Peripheral blood mononuclear cell (primary cell): Measurements from ENCODE around the gene ATF1.

DNA sequence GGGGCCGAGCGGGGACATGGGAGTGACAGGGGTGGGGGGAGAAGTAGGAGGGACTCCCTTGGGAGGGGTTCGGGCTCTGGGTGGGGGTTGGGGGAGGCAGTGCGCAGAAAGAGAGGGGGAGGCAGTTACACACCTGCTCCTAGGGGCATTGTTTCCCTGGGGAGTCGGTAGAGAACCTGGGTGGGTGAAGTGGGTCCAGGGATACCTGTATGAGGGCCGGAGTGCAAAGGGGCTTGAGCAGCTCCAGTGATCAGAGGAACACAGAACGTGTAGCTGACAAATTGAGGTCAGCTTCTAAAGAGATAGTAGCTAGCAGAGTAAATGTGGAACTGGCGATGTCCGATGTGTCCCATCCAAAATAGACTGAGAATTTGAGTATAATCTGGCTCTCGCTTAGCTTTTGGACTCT lies 447 bp downstream of the SMARCD1 start:
- PRO-cap, 8 experiments = peak in 2 of 8 experiments; most common plus-strand start position 94 of the sequence (in 1)

- PRO-cap, 8 experiments = no peak in any of the 8 experiments
Observed at GRCh38 chr12:50249751-50250173, 33.6 kb downstream of the LIMA1 start.

- PRO-cap, 8 experiments = no peak in any of the 8 experiments
Observed at GRCh38 chr12:50304168-50304629, 20.9 kb upstream of the LIMA1 start.

DNA sequence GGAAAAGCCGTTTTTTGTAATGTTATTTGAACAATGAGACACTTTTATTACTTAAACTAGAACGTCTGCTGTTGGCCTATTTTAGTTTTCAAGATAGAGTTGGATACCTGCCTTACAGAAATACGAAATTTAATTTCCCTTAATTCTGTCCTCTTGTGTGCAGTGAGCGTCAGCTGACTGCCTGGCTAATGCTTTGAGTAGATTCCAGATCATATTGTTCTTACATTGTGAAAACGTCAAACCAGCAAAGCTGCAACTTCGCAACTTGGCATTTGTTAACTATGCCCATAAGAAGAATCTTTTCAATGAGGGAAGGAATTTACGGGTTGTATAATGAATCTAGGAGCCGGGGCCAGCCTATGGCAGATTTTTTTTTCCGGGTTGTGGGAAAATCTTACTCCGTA lies 1.1 kb downstream of the LARP4 start:
- PRO-cap, 8 experiments = no peak in any of the 8 experiments

GRCh38 chr12:50502348-50502547 lies 2.5 kb upstream of the DIP2B start:
- PRO-cap, 8 experiments = no peak in any of the 8 experiments

- PRO-cap, 8 experiments = no peak in any of the 8 experiments
Observed at GRCh38 chr12:50520265-50521369, 15.8 kb downstream of the DIP2B start.

GRCh38 chr12:50562263-50562890 lies 57.6 kb downstream of the DIP2B start:
- PRO-cap, 8 experiments = no peak in any of the 8 experiments

- PRO-cap, 8 experiments = no peak in any of the 8 experiments
Observed at GRCh38 chr12:50568536-50569387, 64.0 kb downstream of the DIP2B start.

DNA sequence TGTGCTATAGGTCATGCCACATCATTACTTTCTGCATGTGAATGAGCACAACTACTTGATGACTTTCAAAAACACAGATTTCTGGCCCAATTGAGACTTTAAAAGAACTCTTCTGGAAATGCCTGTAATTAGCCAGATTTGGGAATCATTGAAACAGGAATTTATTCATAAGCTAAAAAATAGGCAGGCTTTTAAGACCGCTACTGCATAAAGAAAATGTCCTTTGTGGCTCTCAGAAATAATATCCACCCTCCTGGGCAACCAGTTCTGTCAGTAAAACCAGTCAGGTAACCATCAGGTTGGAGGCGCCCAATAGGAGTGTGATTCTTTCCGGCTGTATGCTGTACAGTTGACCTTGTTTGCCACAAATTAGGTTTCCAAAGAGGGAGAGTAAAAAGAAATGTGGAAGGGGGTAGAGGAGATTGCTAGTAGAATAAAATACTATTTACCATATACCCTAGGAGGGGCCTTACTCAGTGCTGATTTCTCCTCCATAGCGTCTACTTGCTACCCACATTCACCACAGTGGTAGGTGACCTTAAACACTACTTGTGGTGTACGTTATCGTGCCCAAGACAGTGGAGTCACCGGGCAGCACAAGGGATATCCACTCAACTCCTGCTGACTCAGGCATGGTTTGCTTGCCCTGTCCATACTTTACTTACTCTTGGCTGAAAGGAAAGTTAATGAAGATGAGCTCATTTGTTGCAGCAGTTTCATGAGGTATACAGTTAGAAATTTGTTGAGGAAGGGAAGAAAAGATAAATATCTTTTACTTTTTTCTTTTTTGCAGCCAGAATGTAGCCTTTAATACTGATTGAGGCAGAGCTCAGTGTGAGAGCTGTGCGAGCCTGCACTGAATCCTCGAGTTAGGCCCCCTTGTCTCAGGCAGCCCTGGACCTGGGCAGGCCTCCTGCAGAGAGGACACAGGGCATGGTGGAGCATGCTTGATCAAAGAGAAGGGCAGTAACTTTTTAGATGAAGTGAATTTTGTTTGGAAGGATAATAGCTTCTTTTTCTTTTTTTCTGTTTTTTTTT lies 76.7 kb downstream of the DIP2B start:
- PRO-cap, 8 experiments = no peak in any of the 8 experiments

DNA sequence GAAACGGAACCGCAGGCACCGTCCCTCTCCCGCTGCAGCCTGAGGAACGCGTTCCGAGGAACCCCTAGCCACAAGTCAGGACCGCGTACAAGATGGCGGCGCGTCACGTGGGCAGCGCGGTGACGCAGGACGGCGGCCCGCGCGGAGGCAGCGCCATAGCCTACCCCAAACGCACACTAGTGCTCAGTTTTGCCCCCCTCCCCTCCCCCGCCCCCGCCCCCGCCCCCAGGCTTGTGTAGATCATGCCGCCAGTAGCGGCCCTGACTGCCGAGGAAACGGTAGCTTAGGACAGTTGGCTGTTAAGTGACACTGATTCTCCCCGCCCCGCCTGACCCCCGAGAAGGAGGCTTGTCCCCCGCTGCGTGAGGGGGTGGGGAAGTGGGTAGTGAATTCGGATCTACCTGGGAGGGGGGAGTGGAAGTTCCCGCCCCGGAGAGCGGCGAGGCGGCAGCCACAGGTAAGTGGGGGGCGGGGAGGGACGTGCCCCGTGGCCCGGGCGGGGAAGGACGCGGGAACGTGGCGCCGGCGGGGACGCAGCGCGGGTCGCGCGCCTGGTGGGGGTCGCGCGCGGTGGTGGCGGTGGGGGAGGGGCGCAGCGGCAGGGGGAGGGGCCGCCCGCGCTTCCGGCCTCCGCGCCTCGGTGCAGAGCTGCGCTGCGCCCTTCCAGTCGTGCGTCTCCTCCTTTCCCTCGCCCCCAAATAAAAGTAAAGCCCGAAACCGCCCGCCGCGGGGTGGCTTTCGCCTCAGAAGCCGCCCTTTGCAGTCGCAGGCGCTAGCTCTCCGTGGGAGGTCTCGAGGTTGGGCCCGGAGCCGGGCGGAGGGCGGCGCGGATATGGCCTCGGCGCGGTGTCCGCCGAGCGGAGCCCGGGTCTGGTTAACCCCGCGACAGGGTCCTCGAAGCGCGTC lies at the start of gene ATF1:
ATF1 (plus strand) TSS at position 251 of the 906 bp plus-strand sequence.
- PRO-cap, 8 experiments = peak in 8 of 8 experiments; most common plus-strand start position 251 of the sequence (in 7); most common minus-strand start position 696 of the sequence (in 5)

DNA sequence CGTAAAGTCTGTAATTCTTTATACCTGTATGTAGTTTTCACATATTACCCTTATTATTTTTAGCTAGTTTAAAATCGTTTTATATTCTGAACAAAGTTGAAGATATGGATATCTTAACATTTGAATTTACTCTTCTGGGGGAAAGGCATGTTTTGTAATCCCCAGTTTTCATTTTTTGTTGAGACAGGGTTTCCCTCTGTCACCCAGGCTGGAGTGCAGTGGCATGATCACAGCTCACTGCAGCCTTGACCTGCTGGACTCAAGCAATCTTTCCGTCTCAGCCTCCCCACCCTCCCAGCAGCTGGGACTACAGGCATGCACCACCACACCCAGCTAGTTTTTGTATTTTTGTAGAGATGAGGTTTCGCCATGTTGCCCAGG lies 2.0 kb downstream of the METTL7A start:
- PRO-cap, 8 experiments = no peak in any of the 8 experiments

- PRO-cap, 8 experiments = no peak in any of the 8 experiments
Observed at GRCh38 chr12:51082227-51082534, 1.2 kb downstream of the CSRNP2 start.

GRCh38 chr12:51082535-51083502 lies 577 bp downstream of the CSRNP2 start:
- PRO-cap, 8 experiments = peak in 4 of 8 experiments; most common minus-strand start chr12:51083219 (in 4)

DNA sequence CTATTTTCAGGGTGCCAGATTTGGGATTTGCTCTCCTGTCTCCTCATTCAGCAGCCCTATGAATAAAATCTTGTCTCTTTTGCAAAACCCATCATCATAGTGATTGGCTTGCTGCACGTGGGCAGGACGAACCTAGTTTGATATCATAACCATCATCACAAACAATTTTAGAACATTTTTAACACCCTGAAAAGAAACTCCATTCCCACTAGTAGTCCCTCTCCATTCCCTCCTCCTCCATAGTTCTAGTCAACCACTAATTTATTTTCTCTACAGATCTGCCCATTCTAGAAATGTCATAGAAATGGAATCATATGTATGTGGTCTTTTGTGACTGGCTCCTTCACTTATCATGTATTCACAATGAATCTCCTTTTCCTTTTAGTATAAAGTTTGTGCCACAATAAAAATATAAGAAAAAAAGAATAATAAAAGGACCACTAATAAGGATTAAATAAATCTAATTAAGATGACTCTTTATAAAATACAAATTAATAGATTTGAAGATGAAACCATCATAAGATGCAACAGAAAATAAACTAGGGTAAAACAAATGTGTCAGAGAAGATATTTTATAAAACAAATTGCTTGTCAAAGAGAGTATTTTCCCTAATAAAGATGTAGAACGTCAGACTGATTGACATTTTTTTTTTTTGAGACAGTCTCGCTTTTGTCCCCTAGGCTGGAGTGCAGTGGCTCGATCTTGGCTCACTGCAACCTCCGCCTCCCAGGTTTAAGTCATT lies 6.0 kb downstream of the TFCP2 start:
- PRO-cap, 8 experiments = no peak in any of the 8 experiments

GRCh38 chr12:51240127-51240522 lies 1.5 kb downstream of the DAZAP2 start:
- PRO-cap, 8 experiments = peak in 1 of 8 experiments; most common plus-strand start chr12:51240438 (in 1)

DNA sequence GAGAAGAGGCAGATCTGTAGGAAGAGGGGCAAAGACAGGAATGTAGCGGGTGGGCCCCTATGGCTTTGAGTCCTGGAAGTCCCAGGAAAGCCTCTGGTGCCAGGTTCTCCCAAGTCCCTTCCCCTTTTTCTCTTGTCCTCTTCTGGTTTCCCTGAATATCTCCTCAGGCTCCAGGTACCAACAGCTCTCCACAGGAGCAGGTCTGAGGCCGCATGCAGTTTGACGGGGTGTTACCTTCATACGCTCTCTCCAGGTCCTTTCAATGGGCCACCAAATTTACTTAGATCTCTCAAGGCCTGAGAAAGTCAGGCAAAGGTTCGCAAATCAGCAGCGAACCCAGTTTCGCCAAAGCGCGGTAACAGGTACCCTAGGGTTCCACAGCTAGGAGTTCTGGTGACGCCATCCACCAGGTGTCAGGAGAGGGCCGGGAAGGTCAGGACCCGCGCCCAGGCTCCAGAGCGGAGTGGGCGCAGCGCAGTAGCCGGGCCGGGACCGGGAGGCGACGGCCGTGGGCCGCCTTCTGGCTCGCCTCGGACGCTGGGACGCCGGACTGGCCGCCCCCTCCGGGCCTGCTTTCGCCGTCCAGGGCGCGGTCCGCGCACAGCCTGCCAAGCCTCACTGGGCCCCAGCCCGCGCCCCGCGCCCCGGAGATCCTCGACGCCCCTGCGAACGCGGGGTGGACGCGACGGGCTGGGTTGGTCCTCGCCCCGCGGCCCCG lies 753 bp downstream of the SMAGP start:
- PRO-cap, 8 experiments = peak in 5 of 8 experiments; most common plus-strand start position 657 of the sequence (in 1); most common minus-strand start position 665 of the sequence (in 3)

GRCh38 chr12:51291768-51292616 lies 21.8 kb upstream of the SMAGP start:
- PRO-cap, 8 experiments = peak in 1 of 8 experiments; most common plus-strand start chr12:51292176 (in 1)

DNA sequence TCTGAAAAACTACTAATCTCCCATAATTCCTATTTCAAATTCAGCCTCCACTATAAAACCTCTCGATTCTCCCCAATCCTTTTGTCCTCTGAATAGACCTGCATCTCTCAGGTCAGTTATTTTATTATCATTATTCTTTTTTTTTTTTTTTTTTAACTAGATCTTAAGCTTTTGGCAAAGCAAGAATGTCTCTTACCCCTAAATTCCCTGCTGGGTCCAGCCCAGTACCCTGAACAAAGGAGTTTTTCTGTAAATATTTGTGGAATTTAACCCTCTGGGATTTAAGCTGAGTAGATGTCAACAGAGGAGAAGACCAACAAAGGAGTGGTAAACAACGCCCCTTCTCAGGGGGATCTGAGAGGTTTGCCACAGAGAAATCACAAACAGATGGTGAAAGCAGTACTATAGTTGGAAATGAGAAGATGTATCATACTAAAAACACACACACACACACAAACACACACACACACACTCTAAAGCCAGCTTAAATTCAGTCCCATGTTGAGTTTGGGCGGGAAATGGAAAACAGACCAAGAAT lies 3.4 kb downstream of the BIN2 start:
- PRO-cap, 8 experiments = no peak in any of the 8 experiments

DNA sequence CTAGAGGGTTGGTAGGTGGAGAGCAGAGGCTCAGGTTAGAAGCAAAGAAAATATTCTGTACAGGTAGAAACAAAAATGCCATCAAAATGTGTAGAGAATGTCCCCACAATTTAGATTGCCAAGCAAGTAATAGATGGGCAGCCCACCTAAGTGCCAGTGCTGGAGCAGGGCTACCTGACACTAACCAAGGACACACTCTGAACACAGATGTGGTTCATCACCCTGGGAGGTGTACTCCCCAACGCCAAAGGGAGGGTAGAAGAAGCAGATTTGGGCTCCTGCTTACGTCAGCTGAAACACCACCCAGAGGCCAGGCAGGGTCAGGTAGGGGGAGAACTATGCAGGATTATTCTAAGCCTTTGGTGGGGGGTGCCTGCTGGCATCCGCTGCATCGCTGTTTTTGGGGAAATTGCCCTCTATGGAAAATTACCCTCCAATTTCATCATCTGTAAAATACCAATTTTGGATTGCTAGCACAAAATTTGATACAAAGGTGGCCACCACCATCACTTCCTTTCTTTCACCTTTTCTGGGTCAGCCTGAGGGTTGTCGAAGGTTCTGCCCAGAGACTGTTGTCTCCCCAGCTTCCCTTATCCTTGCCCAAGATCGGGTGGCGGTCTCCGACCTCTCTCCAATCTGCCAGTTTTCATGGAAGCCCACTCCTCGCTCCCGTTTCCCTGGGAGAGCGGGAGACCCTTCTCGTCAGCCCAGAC lies 614 bp downstream of the BIN2 start:
- PRO-cap, 8 experiments = peak in 7 of 8 experiments; most common plus-strand start position 349 of the sequence (in 5); most common minus-strand start position 209 of the sequence (in 5)

GRCh38 chr12:51406315-51406649 lies 15.1 kb upstream of the GALNT6 start:
- PRO-cap, 8 experiments = no peak in any of the 8 experiments